AG04449 (cell line): ENCODE measurements around a stretch of chr7.

- RRBS: no CpG with 5 or more reads among the region's 6 CpGs
Observed at GRCh38 chr7:75926743-75927277, 11.9 kb downstream of the POR start.

DNA sequence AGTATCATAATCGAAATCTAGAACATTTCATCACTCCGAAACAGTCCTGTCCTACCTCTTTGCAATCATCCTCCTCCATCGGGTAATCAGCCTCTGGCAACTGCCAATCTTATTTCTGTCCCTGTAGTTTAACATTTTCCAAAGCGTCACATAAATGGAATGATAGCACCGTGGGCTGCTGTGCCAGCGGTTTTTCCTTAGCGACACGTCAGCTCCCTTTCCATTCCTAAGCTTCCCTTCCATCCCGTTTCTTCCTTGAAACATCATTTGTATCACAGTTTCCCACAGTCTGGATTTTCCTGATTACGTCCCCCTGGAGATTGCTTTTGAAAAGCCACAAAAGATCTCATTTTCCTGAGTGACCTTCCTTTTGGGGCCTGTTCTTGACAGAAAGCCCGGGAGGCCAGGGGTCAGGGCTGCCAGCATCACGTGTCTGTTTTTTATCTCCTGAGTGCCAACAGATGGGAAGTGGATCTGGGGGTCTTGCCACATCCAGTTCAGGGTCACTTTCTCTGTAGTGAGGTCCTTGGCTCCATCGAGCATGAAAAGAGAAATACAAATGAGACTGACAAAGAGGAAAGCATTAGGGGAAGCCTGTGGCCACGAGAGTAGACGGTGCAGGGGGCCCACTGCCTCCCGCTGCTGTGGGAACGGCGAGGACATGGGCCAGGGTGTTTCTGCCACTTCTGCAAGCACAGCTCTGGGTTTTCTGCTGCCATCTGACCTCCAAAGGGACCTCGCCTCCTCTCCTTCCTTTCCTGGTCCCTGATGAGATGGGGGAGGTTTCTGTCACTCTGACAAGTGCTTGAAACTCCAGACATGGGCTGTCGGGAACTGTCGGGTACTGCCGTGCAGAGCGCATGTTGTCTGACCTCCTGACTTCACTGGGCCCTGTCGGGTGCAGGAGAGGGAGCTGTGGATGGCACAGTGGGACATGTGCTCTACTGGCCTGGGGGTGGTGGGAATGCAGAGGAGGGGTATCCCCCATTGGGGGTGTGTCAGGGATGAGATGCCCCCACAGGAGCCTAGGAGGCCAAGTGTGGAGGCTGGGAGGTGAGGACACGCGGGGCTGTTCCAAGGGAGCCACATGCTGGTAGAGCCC lies 31.4 kb downstream of the TMEM120A start:
- RRBS: no CpG with 5 or more reads among the region's 26 CpGs

GRCh38 chr7:75986208-75987495 lies 7.7 kb downstream of the TMEM120A start:
- RRBS: 89% methylated on average over 4 of the region's 37 CpGs

GRCh38 chr7:76066191-76066781 lies 18.4 kb downstream of the MDH2 start:
- RRBS: no CpG with 5 or more reads among the region's 15 CpGs

DNA sequence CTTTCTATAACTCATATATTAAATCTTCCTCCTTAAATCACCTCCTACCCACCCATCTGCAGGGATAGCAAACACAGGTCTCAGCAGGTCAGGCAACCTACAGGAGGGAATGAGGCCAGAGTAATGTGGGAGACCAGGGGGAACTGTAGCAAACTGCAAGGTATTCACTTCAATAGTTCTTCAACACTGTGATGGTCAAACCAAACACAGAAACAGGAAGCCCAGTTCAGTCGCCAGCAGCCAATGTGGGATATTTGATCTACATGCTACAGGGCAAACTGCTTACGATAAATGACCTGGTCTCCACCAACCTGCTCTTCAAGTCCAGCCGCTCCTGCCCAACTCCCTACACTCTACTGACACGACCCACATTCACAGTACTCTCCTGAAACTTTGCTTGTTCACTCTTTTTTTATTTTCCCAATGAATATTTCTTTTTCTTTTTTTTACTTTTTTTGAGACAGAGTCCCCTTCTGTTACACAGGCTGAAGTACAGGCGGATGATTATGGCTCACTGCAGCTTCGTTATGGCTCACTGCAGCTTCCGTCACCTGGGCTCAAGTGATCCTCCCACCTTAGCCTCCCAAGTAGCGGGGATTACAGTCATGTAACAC lies 42.0 kb downstream of the MDH2 start:
- RRBS: no CpG with 5 or more reads among the region's 8 CpGs

GRCh38 chr7:76185222-76186056 lies 16.3 kb upstream of the SRRM3 start:
- RRBS: 15% methylated on average over 1 of the region's 24 CpGs

GRCh38 chr7:76291385-76292457 lies 10.8 kb upstream of the HSPB1 start:
- RRBS: no CpG with 5 or more reads among the region's 32 CpGs

DNA sequence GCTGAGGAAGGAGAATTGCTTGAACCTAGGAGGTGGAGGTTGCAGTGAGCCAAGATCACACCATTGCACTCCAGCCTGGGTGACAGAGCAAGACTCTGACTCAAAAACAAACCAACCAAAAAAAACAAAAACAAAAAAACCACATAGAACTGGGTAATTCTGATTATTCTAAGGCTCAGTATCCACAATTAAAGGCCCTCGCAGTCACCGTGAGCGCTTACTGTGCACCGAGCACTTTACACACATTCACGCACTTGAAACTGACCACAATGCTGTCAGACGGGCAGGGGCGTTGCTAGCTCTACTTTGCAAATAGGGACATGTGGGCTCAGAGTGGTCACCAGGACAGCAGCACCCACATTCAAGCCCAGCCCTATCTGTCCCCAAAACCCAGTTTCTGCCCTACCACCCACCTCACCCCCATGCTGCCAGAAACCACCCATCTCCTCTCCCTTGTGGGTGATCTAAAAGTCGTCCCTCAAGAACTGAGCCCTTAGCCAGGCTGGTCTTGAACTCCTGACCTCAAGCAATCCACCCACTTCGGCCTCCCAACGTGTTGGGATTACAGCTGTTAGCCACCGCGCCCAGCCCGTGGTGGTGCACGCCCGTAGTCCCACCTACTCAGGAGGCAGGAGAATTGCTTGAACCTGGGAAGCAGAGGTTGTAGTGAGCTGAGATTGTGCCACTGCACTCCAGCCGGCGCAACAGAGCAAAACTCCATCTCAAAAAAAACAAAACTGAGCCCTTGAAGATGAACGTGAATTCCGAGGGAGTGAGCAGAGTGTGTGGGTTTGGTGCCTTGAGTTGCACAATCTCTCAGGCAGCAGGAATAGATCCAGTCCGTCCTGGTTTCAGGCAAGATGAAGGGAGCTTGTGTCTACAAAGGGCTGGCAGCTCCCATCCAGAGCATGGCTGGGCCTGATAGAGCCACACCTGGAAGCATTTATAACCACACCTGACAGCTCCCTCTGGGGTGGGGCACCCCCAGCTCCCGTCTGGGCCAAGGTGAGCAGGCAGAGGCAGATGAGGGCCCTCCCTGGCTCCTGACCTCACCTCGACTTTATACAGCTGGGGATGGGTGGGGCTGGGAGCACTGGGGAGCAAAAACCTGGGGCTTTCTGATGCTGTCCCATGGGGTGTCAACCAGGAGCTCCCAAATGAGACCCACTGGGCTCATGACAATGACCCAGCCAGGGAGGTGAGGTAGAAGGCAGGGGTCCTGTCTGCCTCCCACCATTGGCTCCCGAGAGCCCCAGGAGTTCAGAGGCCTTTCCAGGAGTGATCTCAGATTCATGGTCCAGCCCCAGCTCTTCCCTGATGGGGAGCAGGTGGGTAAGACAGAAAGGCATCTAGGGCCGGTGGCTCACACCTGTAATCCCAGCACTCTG lies 5.3 kb upstream of the HSPB1 start:
- RRBS: no CpG with 5 or more reads among the region's 24 CpGs

GRCh38 chr7:76327938-76328393 lies 25.5 kb downstream of the HSPB1 start:
- RRBS: no CpG with 5 or more reads among the region's 12 CpGs

GRCh38 chr7:76351911-76352590 lies 6.7 kb downstream of the YWHAG start:
- RRBS: no CpG with 5 or more reads among the region's 9 CpGs

DNA sequence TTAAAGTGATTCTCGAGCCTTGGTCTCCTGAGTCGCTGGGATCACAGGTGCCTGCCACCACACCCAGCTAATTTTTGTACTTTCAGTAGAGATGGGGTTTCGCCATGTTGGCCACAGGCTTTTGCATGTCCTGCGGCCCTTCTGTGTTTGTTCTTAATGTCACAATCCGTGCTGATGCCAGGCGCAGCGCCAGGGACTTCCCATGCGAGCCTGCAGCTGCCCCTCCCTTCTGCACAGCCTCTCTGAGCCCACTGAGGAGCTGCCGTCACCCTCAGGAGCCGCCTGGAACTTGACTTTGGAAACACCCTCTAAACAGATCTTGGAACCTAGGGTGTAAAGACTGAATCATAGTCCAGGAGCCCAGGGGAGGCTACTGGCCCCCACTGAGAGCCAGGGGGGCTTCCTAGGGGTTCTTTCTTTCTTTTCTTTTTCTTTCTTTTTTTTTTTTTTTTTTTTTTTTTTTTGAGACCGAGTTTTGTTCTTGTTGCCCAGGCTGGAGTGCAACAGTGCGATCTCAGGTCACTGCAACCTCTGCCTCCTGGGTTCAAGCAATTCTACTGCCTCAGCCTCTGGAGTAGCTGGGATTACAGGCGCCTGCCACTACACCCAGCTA lies 24.1 kb downstream of the SPDYE17 start:
- RRBS: no CpG with 5 or more reads among the region's 13 CpGs

- RRBS: no CpG with 5 or more reads among the region's 4 CpGs
Observed at GRCh38 chr7:77330433-77330922, 85.7 kb downstream of the GSAP start.

DNA sequence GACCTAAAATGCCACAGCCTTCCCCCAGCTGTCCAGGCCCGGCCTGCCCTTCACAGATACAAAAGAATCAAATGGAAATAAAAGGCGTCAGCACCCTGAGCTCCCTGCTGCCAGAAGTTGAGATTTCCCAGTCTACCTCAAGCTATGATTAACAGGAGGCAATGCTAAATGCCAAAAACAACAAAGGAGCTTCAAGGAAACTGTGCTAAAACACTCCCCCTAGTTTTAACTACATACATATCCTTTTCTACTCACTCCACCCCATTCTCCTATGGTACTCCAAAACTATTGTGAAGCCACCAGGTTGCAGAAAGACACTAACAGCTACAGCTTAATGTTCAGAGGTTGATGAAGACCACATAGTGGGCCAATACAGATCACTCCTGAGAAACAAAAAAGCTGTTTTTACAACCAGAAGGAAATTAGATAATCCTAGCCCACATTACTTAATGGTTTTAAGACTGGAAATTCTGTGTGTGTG lies 67.6 kb downstream of the GSAP start:
- RRBS: no CpG with 5 or more reads among the region's 2 CpGs

GRCh38 chr7:77351371-77352017 lies 64.7 kb downstream of the GSAP start:
- RRBS: no CpG with 5 or more reads among the region's 6 CpGs

GRCh38 chr7:77538177-77539139 lies 1.4 kb downstream of the PTPN12 start:
- RRBS: no CpG with 5 or more reads among the region's 34 CpGs

GRCh38 chr7:77601360-77602253 lies 64.5 kb downstream of the PTPN12 start:
- RRBS: no CpG with 5 or more reads among the region's 7 CpGs

DNA sequence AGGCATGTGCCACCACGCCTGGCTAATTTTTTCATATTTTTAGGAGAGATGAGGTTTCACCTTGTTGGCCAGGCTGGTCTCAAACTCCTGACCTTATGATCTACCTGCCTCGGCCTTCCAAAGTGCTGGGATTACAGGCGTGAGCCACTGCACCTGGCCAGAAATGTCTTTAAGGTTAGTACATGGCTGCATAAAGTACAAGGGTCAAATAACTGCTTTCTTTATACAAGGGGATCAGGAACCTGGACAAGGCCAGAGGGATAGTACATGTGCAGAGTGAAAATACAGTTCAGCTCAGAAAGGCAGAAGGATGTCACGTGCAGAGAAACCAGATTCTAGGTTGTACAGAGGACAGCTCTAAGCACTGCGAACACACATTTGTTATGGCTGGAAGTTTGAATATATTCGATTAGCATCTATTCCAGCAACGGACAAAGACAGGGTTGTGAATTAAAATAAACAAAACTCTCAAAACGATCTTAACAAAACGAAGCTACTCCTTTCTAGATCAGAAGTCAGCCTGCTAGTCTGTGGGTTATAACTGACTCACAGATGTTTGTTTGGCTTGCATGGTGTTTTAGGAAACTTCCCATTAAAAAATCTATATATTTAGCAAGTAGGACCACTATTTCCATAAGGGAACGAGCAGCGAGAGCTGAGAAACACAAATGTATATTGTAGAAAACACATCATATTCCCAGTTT lies 5.9 kb upstream of the RSBN1L start:
- RRBS: no CpG with 5 or more reads among the region's 11 CpGs

DNA sequence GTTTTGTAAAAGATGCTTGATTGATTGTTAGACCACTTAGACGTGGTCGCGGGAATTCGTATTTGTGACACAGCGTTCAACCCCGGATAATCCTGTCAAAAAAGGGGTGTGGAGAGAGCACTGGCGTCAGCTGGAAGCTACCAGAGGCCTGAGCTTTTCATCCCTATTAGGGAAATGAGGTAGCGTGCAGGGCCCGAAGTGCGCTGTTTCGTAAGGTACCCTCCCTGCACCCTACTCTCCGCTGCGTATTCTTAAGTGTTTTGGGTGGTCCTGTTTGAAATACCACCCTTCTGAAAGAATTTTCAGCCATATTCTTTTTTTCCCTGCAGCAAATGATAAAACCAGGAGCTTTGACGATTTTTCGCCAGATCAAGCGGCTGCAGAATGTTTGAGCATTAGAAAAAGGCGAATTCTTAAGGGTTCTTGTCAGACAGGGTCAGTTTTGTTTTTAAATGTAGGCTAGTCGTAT lies 1.2 kb downstream of the RSBN1L start:
- RRBS: no CpG with 5 or more reads among the region's 18 CpGs

DNA sequence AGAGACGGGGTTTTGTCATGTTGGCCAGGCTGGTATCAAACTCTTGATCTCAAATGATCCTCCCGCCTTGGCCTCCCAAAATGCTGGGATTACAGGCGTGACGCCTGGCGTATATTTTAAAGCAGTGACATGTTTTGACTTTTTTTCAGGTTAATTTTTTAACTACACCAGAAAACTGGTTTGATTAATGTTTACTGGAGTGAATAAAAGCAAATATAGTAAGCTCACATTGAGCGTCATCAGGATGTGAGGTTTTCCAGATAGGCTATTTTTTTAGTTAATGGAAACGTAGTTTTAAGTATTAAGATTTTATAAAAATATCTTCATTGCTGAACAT lies 37.4 kb downstream of the TMEM60 start:
- RRBS: no CpG with 5 or more reads among the region's 7 CpGs